Endothelial cell (in vitro differentiated cells): ENCODE measurements around a stretch of chr18.

- PRO-cap = no peak
Observed at GRCh38 chr18:13800973-13801488, 22.9 kb upstream of the MC5R start.

DNA sequence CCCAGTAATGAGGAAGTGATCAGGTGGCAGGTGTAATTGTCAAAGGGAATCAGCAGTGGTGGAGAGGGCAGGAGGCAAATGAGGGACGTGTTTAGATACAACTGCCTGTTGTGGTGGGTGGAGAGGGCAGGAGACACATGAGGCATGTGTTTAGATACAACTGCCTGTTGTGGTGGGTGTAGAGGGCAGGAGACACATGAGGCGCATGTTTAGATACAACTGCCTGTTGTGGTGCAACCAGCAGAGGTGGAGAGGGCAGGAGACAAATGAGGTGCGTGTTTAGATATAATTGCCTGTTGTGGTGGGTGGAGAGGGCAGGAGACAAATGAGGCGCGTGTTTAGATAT is 173.1 kb downstream of the ANKRD30B start:
- PRO-cap = no peak

DNA sequence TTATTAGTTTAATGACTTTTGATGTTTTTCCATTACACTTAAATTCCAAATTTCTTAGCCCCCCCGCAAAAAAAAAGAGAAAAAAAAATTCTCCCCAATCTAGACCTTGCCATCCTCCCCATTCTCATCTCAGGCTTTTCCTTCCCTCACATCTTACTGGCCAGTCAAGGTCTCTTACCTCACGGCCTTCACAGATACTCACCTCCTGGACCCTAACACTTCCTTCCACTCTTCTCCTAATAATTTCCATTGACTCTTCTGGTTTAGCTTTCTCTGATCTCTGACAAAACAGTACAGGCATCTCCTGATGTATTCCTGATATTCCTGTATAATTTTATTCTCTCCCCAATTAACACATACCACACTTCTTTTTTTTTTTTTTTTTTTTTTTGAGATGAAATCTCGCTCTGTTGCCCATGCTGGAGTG is 94.8 kb downstream of the ROCK1 start:
- PRO-cap = no peak

DNA sequence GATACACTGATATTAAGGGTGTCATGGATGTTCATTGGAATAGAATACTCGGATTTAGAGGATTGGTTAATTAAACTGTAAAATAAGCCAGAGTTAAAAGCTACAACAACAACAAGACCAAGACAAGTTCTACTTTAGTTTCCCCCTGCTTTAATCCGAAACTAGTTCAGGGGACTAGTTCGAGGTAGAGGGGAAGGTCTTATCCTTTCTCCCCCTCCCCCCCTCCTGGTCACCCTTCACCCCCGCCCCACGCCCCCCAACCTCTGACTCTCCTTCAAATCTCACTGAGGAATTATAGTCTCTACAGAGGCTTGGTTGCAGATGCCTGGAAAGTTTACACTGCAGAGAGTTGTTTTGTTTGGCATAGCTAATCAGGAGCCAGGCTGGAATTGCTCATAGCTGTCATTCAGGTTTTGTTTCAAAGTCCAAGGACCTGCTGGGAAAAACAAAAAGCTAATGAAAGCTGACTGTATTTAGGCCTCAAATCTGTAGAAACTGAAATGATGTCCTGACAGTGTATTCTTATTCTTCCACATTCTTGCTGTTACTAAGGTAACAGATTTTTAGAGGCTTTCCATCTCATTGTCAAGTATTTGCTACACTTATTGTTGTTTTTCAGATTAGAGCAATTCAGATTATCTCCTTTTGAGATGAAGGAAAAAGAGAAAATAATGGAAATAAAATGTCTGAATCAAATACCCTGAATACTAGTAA is 22.6 kb downstream of the GREB1L start:
- PRO-cap = no peak

- PRO-cap = no peak
Observed at GRCh38 chr18:21768456-21769040, 28.0 kb downstream of the MIB1 start.

DNA sequence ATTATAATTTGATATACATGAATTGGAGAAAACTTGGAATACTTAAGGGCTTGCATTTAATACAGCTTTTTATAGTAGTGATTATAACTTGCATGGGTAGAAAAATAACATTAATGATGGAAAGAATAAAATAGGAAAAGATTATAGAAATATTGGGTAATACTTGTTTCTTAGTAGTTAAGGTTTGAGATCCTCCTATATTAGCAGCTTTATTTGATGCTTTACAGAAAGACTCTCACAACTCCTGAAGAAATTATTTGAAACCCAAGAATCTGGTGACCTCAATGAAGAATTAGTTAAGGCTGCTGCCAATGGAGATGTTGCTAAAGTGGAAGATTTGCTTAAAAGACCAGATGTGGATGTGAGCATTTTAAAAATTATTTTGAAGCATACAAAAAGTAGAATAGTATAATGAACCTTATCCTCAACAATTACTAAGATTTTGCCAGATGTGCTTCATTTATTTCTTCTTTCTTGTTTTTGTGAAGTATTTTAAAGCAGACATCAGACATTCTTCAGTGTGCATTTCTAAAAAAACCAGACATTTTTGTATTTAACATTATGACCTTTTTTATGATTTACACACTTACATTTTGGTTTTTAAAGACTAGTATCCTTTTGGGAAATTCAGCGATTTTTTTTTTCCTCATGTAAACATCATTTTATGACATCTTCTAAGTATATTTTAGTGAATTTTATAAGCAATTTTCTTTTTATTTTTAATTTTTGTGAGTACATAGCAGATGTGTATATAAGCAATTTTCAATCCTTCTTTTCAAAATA is 59.2 kb downstream of the MIB1 start:
- PRO-cap = no peak

DNA sequence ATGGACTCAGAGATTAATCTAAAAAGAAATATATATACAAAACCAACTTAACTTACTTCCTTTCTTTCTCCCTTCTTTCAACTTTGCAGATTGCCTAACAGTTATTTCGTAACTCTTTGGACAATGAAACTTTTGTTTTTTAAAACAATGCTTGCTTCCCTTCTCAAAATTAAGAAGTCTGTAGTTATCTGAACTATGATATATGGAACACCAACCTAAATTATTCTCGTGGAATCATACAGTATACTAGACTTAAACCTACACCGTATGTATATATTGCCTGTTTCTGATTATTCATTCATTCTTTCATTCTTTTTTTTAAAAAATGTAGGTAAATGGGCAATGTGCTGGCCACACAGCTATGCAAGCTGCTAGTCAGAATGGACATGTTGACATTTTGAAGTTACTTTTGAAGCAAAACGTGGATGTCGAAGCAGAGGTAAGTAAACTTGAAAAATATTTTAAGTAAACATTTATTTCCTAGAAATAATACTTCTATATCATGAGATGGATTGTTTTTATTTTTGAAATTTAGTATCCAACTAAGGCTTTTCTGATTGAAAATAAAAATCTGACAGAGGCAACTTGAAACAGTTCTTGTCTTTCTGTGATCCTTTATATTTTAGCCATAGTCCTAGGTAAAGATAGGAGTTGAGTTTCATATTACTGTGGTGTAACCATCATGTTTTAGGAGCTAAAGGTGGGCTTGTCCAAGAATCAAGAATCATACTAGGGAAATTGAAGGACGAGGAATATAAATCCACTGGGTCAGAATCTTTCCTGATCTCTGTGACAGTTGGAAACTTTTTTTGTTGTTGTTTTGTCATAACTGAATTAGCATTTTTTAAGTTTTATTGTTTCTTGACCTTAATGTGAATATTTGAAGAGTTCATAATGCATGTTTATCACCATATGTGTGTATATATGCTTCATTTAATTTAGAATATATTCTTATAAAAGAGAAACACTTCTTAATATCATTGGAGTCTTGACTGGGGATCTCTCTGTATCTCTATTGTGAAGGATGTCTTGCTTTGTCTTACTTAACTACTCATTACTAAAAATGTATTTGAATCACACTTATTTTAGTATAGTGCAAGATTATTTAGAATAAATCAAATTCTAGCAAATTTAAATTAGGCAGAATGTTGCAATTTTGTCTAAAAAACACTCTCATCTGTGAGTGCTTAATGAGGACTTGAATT is 63.4 kb downstream of the MIB1 start:
- PRO-cap = no peak

GRCh38 chr18:21826900-21827455 is 86.4 kb downstream of the MIB1 start:
- PRO-cap = no peak

DNA sequence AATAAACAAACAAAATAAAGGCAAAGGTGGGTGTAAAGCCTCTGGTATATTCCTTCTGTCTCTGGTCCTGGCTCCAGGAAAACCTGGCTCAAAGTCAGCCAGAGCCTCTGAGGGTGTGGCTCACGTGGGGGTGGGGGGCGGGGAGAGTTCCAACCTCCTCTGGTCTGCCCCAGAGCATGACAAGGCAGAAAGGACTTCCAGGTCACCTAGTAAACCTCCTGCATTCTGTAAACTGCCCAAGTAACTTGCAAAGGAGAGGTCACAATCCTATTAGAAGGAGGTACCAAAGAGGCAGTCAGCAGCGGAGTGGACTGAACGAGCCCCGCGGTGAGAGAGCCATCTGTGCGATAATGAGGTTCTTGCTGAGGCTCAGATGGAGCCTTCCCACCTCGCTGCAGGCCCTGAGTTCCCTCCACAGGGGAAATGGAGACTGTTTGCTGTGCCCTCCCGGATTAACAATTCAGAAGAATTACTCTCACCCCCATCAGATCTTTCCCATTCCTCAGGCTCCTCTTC is 58.9 kb upstream of the GATA6 start:
- PRO-cap = no peak

- PRO-cap = no peak
Observed at GRCh38 chr18:22178915-22179762, 9.8 kb downstream of the GATA6 start.

DNA sequence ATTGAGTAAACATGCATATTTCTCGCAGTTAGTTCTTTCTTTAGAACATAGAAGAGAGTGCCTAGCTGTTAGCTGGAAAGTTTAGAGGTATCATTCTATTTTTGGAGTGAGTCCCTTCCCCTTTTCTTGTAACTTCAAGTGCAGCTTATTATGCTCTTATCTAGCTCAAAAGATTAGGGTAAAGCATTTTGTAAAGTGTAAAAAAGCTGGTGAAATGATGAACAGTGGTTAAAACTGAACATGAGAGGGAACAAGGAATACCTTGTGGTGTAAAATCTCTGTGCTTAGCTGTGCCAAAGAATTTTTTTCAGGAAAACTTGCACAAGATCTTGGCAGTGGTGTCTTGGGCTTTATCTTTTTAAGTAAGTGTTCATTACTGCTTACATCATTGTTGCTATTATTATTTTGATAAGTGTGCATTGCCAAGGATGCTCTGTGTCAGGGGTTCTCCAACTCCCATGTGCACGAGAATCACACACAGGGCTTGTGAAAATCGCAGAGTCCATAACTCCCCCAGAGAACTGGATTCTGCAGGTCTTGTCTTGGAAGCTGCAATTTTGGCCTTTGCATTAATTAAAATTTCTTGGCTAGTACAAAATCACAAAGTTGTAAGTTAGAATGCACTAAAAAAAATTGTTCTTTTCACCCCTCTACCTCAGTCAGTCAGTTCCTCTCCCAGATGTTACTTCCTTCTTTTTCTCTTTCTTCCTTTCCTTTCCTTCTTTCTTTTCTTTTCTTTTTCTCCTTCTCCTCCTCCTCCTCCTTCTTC is 37.6 kb downstream of the GATA6 start:
- PRO-cap = no peak

DNA sequence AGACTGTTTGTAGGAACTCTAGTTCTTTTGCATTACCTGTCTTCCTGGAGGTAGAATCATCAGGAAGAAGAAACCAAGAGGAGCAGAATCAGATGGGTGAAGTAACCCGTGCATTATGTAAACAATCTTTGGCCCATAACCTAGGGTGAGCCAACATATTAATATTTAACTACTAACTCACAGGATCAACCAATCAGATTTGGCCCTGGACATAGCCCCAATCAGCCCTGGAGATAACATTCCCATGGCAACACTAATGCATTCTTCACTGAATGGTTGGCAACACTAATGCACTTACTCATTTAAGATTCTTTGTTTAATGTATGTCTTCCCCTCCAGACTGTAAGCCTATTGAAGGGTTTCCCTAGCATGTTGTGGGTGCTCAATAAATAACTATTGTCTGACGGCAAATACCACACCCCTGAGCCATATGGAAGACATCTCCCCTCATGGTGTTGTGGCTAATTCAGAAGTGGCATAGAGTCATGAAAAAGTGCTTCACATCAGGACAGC is 72.0 kb upstream of the CTAGE1 start:
- PRO-cap = no peak

DNA sequence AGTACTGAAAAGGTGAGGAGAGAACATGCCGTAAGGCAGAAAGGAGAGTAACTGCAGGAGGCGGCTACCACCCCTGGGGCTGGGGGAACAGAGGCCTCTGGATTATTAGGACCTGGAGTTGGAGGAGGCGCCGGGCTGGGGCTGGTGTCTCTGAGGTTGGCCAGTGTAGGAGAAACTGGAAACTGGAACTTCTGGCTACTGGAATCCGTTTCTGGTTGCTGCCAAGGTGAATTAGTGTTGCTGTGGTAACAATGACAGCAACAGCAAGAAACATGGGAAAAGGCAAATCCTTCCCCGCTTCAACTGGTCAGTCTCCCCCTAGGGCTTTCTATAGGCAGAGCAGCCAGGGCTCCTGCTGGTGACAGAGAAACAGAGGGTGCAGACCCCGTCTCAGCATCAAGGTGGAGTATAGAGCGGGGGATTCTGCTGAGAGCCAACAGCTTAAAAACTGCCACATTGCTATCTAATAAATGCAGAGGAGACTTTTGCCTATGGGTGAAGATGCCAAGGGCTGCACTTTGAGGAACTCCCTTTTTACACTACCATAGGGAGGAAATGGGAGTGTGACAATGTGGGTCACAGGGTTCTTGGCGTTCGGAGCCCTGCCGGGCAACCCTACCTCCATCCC is 81.5 kb upstream of the CABLES1 start:
- PRO-cap = bidirectional peak, plus-strand start at position 337 of the sequence, minus-strand start at position 177 of the sequence

DNA sequence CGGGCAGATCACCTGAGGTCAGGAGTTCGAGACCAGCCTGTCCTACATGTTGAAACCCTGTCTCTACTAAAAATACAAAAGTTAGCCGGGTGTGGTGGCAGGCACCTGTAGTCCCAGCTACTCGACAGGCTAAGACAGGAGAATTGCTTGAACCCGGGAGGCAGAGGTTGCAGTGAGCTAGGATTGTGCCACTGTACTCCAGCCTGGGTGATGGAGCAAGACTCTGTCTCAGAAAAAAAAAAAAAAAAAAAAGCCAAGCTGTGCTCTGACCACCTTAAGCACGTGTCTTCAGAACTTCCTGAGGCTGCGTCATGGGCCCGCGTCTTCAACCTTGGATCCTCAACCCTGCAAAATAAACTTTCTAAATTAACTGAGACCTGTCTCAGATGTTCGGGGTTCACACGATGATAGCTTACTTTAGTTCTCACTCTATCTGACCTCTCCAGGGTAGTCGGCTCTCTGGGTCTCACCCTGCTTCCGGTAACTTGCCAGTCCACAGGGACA is 65.9 kb upstream of the CABLES1 start:
- PRO-cap = no peak

DNA sequence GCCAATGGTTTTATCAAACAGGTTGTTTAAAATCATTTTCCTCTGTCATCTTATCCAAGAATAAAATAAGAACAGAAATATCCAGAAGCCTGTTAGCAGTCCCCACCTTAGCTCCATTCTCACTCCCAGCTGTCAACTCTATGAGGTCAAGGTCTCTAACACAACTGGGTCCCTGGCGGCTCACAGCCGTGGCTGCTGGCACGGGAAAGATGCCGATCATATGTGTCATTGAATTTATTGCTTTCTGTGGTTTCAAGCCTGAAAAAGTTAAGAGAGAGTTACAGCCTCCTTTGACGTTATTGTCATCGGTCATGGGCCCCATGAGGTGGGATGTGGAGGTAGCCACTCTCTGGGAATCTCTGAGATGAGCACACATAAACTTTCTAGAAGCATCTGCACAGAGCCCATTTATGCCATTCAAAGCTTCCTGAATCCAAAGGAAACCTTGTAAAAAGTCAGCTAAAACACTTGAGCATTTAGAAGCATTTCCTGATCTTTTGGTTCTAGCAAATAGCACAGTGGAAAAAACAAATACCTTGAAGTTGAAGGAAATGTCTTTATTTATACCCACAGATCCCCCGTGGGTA is 28.7 kb upstream of the CABLES1 start:
- PRO-cap = no peak

GRCh38 chr18:23114880-23115288 is 20.4 kb upstream of the CABLES1 start:
- PRO-cap = no peak

DNA sequence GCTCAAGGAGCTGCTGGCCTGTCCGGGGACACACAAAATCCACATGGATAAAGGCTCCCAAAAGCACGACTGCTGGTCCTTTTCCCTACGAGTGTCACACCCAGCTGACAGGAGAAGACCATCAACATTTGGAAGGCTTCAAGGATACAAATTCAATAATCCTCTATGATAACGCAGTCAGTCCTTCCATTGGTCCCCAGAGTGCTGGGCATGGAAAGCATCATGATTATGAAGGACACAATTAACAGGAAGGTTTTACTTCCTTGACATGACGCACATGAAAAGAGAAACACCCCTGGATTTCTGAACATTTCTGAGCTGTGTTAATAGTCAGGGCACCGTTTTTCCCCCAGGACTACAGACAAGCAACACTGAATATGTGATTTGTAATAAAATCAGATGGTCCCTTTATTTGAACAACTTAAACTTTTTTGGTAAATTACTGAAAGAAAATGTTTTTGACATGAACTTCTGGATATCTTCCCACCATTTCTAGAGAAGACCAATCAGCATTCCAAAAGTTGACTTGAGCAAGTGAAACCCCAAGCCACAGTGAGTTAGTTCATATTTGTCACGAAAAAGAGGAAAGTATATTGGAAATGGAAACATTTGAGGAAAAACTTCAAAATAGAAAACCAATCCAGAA is 67.3 kb downstream of the TMEM241 start:
- PRO-cap = no peak

GRCh38 chr18:23401294-23402264 is 36.2 kb downstream of the TMEM241 start:
- PRO-cap = bidirectional peak, plus-strand start at chr18:23401643, minus-strand start at chr18:23401454

GRCh38 chr18:23468426-23468882 is 15.4 kb downstream of the RIOK3 start:
- PRO-cap = no peak

- PRO-cap = no peak
Observed at GRCh38 chr18:23480642-23481019, 22.7 kb upstream of the RMC1 start.